ENCODE data around the genes SRRM4, PRKAB1, BICDL1, SRSF9 and RNF10.

DNA sequence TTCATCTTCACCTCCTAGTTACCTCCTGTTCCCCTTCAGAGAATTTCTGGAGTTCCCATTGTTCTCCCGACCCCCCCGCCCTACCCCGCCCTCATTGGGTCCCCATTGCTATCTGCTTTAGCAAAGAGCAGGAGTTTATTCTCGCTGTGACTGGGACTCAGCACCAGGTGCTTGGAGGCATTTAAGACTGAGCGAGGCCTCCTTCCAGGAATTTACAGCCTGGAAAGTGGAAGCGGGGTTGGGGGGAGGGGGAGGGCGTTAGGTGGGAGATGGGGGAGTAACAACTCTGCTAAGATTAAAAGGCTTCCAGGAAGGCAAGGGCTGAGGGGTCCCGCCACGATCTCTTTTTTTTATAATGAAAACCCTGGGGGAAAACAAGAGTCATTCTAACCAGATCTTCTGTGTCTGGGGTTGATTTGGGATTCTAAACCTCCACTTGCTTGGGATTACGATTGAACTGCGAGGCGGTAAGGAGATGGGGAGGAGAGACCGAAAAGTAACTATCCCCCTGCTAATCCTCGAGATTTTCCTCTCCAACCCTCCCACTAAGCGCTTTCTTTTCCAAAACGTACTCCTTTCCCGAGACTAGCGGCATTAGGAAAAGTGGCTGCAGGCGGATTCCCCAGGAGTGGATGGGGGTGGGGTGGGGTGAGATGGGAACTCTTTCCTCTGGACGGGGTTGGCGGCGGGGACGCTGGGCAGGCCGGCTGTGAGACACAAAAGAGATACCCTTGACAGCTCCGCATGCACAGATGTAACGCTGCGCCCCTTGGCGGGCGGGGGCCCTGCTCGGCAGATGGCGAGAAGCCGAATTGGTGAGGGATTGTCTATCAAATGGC, 1.0 kb upstream of the SRRM4 start:
- PRO-cap, 3 experiments, result no peak in any of the 3 experiments
- RAMPAGE, long total RNA, result no peak
- RRBS, 2 experiments, result no CpG with 5 or more reads among the region's 32 CpGs

DNA sequence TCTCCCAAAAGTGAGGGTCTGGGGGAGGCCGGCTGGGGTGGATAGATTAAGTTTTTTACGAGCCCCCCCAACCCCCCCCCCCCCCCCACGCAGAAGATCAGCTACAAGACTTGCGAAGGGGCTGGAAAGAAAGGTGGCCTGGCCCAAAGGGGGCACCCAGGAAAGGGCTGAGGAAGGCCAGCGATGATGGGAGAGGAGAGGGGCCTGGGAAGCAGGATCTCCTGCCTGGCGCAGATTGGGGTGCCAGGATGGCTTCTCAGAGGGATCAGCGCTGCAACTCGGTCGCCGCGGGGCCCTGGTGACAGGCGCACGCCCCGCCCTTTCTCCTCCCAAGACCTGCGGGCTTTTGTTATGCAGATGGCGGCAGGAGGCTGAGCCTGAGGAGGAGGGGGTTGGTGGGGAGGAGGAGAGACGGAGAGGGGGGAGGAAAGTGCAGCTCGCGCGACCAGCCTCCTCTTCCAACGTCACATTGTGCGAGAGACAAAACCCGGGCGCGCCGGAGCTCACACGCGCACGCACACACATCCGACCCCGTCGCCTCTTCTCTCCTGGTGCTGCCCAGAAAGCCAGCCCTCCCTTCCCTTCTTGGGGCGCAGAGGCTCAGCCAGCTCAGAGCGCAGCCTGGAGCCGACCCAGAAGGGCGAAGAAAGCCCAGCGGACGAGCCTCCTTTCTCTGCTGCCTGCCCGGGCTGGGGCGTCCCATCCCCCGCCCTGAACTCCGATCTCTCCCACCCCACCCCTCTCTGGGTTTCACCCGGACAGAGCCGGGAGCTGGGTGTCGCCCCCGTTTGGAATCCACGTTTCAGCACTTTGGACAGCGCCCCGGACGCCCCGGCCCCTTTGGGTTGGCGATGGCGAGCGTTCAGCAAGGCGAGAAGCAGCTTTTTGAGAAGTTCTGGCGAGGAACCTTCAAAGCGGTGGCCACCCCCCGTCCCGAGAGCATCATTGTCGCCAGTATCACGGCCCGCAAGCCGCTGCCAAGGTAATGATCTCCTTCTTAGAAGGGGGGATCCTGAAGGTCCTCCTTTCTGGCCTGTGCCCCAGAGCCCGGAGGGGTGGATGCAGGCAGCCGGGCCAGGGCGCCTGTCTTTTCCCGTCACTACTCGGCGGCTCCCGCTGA, at the start of gene SRRM4:
TSS of gene SRRM4 (plus strand) at position 510 of the 1,120 bp plus-strand sequence.
- PRO-cap, 3 experiments, result no peak in any of the 3 experiments
- RAMPAGE, long total RNA, result no peak
- RRBS, 2 experiments, result 3 to 4% methylated on average over 11 of the region's 70 CpGs

GRCh38 chr12:119149575-119149910, 29.2 kb upstream of the HSPB8 start:
- PRO-cap, 3 experiments, result no peak in any of the 3 experiments
- RAMPAGE, long total RNA, result no peak
- RRBS, 2 experiments, result no CpG with 5 or more reads among the region's 2 CpGs

GRCh38 chr12:119175841-119176912, 2.6 kb upstream of the HSPB8 start:
- PRO-cap, 3 experiments, result peak in 3 of 3 experiments; most common plus-strand start chr12:119176130 (in 2); most common minus-strand start chr12:119176034 (in 1)
- RAMPAGE, long total RNA, result no peak
- RRBS, 2 experiments, result no CpG with 5 or more reads among the region's 26 CpGs

DNA sequence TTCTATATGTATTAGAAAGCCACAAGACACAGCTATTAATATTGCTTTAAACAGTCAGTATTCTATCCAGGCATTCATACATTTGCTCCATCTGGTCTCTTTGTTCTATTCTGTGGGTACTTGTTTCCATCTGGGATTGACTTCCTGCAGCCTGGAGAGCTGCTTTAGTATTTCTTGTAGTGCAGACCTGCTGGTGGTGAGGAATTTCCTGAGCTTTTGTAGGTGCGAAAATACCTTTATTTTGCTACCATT, 29.0 kb downstream of the CCDC60 start:
- PRO-cap, 3 experiments, result no peak in any of the 3 experiments
- RAMPAGE, long total RNA, result no peak
- RRBS, 2 experiments, result no CpG with 5 or more reads among the region's 1 CpG

DNA sequence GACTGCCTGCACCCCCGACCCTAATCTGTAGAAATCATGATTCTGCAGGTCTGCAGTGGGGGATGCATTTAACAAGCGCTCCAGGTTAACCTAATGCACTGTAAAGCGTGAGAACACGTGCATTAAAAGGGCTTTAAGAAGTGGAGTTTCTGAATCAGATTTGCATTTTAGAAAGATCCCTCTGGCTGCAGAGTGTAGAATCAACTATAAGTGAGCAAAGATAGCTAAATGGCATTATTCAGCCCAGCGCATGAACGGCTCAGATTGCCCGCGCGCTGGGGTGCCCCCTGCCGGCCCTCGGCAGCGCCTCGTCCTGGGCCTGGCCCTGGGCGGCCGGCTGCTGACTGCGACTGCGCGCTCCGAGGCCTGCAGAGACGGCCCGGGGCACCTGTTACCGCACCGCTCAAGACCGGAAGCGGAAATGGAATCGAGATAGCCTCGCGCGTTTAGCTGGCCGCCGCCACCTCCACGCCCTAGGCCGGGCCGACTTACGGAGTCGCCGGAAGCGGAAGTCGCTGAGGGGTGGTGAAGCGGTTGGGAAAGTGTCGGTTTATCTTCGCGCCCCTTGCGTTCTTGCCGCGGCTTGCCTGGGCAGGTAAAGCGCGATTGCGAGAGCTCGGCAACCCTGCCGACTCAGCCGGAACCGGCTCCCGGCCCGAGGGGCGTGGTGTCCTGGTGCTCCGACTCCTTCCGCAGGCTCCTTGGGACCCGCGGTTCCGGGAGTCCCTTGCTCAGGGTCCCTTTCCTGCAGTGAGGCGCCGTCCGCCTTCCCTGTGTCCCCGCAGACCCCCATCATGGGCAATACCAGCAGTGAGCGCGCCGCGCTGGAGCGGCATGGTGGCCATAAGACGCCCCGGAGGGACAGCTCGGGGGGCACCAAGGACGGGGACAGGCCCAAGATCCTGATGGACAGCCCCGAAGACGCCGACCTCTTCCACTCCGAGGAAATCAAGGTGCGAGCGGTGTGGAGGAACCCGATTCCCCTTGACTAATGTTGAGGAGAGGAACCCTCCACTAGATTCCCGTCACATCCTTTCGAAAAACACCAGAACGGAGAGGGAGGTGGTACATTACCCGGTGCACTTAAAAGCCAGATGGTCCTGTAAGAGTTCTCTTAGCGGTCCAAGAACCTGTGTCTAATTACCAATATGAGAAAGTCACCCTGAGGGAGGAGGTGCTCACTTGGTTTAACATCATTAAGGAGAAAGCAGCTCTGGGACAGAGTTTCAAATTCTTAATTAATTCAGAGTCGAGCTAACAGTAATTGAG, at the start of gene PRKAB1:
TSS of gene PRKAB1 (plus strand) at position 683 of the 1,269 bp plus-strand sequence.
- PRO-cap, 3 experiments, result peak in 3 of 3 experiments; most common plus-strand start position 420 of the sequence (in 2)
- RAMPAGE, long total RNA, result no peak
- RRBS, 2 experiments, result 2% methylated on average over 30 to 43 of the region's 87 CpGs

- PRO-cap, 3 experiments, result no peak in any of the 3 experiments
- RAMPAGE, long total RNA, result no peak
- RRBS, 2 experiments, result no CpG with 5 or more reads among the region's 12 CpGs
These were observed 3.4 kb downstream of the PRKAB1 start for GRCh38 chr12:119671001-119672015.

DNA sequence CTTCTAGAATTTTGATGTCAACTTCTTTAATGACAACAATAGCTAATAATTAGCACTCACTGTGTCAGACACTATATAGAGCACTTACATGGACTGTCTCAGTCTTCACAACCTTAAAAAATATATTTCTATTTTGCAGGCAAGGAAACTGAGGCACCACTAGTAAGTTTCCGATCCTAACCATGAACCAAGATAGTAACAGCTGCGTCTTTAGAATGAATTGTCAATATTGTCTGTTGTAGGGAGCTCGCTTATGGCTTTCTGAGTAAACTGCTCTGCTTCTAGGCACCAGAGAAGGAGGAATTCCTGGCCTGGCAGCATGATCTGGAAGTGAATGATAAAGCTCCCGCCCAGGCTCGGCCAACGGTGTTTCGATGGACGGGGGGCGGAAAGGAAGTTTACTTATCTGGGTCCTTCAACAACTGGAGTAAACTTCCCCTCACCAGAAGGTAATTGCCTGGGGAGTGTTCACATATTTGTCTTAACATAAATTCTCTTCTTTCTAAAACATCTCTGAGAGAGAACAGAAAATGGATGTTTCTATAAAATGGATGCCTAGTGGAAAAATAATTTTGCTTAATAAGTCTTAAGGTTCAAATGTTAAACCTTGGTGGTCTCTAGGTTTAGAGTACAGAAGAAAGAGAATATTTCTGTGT, 4.2 kb downstream of the PRKAB1 start:
- PRO-cap, 3 experiments, result no peak in any of the 3 experiments
- RAMPAGE, long total RNA, result no peak
- RRBS, 2 experiments, result no CpG with 5 or more reads among the region's 9 CpGs

DNA sequence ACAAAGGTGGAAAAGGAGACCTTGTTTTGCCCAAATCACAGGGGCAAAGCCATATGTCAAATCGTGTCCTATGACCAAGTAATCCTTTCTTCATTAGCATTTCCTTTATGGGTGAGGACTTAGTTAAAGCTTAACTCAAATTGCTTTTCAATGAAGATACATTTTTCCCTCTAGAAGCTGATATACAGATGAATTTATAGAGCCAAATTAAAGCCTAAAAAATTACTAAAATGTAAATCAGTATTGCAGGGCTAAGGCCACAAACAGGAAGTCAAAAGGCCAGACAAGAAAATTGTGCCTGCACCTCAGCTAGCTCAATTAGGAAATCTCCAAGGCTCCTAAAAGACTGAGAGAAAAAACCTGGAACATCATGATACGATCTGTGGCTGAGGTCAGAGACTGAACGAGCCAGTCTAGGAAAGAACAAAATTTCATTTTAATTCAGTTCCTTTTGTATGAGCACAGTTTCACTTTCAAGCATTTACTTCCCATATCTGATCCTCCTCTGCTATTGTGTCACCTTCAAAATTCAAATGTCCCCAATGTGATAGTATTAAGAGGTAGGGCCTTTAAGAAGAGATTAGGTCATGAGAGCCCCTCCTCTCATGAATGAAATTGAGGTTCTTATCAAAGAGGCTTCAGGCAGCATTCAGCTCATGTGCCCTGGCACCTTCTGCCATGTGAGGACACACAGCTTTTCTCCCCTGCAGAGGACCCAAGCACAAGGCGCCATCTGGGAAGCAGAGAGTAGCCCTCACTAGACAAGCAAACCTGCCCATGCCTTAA, 14.7 kb downstream of the PRKAB1 start:
- PRO-cap, 3 experiments, result no peak in any of the 3 experiments
- RAMPAGE, long total RNA, result no peak
- RRBS, 2 experiments, result no CpG with 5 or more reads among the region's 4 CpGs

DNA sequence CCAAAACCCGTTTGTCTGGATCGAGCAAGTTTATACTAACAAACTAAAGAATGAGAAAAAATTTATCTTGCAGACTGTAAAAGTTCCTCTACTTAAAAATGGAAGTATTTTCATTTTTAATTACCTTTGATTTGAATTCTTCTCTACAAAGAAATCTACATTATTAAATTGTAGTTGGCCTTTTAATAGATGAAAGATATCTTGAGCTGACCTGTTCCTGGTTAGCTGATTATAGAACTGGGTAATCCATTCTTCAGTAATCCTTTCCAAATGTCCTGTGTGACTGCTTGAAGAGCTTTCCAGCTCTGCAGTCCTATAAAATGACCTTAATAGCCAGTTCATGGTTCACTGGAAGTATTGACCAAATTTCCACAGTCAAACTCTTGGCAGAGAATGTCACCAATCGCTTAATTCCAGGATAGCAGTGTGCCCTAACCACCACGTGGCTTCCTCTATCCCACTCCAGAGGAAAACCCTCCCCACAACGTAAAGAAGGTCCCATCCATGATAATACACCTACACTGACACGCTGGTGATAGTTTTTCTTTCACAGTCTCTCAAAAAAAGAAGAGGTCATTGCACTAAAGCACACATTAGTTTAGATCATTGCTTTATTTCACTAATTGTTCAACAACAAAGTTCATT, 17.4 kb downstream of the PRKAB1 start:
- PRO-cap, 3 experiments, result no peak in any of the 3 experiments
- RAMPAGE, long total RNA, result no peak
- RRBS, 2 experiments, result no CpG with 5 or more reads among the region's 6 CpGs

DNA sequence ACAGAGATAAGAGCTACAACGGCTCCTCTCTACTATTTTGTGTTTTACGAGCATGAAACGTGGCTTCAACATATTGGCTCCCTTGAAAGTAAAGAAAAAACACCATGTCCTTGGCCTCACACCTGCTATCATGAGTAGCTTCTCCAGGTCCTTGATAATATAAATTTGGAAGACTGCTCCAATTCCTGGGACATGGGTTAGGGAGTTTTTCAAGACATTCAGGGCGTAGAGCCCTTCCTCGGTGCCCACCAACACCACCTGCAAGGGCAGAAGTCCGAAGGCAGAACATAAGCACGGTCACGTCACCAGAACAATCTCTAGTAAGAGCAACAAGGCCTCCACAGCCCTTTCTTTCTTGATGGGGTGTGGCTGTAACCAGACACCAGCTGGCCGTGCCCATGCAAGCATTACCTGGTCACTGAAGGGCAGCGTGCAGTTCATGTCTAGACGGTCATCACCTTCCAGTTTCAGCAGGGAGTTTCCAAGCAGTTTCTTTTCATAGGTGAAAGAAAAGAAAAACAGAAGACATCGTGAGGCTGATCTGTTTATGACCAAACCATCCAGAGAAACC, 42.3 kb downstream of the PRKAB1 start:
- PRO-cap, 3 experiments, result no peak in any of the 3 experiments
- RAMPAGE, long total RNA, result no peak
- RRBS, 2 experiments, result no CpG with 5 or more reads among the region's 12 CpGs

DNA sequence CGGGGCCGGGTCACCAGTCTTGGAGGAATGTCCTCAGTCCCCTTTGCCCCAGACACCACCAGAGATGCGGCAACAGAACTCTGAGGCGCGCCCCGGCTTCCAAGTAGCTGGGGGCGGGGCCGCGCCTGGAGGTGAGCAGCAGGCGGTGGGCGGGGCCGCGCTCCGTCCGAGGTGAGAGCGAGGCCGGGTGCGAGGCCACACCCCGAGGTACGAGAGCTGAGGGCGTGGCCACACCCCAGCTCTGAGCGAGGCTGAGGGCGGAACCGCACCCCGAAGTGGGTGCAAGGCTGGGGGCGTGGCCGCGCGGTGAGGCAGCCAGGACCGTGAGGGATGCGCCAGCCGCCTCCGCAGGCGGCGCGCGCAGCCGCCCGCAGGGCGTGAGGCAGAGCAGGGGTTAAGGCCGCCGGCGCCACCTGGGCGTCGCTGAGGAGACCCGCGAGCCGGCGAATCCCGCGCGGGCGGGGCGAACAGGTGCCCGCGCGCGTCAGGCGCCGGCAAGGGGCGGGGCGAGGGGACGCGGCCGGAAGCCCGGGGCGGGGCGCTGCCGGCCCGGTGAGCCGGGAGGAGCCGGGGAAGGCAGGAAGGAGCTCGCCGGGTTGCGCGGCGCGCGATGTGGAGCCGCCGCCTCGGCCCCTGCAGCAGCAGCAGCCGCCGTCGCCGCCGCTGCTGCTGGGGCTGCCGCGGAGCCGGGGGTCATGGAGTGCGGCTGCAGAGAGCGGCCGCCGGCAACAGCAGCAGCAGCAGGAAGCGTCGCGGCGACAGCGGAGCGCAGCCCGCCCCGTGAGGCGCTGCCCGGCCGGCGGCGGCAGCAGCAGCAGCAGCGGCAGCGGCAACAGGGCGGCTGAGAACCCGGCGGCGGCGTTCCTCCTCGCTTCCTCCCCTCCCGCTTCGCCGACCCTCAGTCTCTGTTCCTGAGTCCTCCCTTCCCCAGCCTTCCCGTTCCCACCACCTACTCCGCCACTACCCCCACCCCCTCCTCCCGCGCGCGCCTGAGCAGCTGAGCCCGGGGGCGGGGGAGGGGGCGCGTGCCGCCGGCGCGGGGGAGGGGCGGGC, at the start of gene BICDL1:
TSS of gene BICDL1 (plus strand) at position 579 of the 1,053 bp plus-strand sequence.
- PRO-cap, 3 experiments, result peak in 3 of 3 experiments; most common plus-strand start position 555 of the sequence (in 2)
- RAMPAGE, long total RNA, result no peak
- RRBS, 2 experiments, result 3% methylated on average over 66 to 69 of the region's 133 CpGs

DNA sequence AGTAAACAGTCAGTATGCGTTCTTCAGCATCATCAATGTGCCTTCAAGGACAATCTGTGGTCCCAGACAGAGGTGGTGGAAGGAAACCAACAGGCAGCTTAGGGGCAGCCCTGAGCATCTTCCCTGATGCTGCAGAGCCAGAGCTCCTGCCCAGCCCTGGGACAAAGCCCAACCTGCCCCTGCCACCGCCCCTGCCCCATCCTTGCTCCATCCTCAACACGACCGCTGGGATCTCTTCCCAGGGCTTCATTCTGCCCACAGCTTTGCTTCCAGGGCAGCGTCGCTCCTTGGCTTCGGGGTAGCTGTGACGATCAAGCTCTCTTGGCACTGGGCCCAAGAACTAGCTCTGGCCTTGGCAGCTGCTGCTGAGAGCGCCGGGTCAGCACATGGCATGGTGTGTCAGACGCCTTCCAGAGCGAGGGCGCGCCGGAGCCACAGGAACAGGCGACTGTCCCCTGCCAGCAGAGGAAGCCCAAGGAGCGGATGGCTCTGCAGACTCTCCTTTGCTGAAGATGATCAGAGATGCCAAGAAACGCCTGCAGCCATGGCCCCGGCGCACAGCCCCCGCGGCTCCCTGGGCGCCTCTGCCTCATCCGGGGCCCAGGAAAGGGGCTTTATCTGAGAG, 16.0 kb downstream of the RAB35 start:
- PRO-cap, 3 experiments, result peak in 2 of 3 experiments; most common plus-strand start position 440 of the sequence (in 1)
- RAMPAGE, long total RNA, result no peak
- RRBS, 2 experiments, result 9 to 13% methylated on average over 14 of the region's 24 CpGs

DNA sequence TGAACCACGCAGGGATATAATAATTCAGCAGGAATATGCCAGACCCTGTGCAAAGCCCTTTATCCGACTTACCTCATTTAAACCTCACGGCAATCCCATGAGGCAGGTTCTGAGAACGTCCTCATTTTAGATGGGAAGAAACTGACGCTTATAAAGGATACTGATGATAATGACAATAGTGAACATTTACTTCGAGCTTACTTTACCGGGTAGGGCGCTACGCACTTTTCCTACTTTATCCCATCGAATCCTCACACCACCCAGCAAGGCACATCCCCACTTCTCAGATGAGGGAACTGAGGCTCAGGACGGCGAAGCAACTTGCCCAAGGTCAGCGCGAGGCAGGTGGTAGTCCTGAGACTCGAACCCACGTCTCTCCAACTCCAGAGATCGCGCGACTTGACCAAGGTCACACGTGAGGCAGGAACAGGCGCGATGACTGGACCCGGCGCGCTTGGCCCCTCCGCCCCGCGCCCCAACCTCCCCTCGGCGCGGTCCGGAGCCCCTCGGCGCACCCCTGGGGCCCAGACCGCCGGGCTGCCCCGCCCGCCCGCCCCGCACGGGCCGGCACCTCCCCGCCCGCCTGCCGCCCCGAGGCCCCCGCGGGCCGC, 503 bp downstream of the RAB35 start:
- PRO-cap, 3 experiments, result peak in 2 of 3 experiments; most common plus-strand start position 439 of the sequence (in 2)
- RAMPAGE, long total RNA, result no peak
- RRBS, 2 experiments, result 3% methylated on average over 22 of the region's 49 CpGs

DNA sequence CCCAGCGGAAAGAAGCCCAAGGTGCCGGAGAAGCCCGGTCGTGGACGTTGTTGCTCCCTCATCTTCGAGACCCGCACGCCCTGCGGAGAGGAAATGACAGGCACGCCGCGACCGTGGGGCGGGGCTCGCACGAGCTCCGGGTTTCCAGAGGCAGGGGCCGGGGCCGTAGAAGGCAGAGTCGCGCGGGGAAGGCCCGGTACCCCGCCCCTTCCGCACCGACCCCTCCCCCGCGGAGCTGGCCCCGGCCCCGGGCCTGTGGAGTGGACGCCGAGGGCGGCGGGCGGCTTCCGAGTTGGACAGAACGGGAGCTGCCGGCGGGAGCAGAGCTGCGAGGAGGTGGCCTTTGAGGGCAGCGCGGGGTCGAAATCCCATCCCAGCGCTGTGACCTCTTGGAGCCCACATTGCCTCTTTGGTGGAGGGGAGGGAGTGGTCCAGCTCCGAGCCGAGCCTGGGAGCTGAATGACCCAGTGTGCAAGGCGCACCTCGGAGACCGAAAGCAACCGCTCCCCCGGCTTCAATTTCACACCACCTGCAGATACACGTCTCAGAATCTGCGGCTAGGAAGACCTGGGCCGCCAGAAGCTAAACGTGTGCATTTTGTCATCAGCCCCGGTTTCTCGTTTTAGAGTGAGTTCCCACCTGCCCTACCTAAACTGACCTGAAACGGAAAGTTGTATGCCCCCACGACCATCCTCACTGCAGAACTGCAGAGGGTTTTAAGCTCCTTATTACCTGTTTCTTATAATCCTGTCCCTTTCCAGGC, 670 bp upstream of the RAB35 start:
- PRO-cap, 3 experiments, result peak in 2 of 3 experiments; most common plus-strand start position 175 of the sequence (in 2); most common minus-strand start position 90 of the sequence (in 2)
- RAMPAGE, long total RNA, result no peak
- RRBS, 2 experiments, result 2 to 3% methylated on average over 32 to 37 of the region's 59 CpGs

- PRO-cap, 3 experiments, result no peak in any of the 3 experiments
- RAMPAGE, long total RNA, result no peak
- RRBS, 2 experiments, result no CpG with 5 or more reads among the region's 10 CpGs
These were observed 16.2 kb upstream of the RAB35 start for GRCh38 chr12:120132488-120133357.

DNA sequence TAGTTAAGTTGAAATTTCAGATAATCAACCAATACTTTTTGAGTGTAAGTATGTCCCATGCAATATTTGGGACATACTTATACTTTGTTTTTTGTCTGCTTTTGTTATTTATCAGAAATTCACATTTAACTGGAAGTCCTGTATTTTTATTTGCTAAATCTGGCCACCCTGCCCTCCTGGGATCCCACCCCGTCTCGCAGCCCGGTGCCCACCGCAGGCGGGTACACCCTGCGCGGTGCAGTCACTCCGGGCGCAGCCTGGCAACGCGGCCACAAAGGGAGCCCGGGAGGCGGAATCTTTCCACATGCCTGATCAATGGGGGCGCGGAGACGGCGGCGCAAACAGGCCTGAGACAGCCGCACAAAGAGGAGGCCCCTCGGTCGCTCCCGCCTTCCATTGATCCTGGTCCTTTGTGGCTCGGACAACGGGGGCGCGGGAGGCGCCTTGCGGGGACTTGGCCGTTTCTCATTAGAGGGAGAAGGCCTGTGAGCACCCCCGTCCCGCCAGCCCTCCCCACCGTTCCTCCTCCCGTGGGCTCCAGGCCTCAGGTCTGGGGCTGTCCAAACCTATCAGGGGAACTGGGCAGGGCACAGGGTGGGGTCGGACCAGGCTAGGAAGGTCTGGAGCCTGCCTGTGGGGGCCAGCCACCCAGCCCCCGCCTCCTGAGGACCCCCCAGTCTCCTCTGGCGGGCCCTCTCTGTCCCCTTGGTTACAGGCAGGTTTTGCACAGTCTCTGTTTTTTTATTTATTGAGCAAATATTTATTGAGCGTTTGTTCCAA, 28.8 kb upstream of the MSI1 start:
- PRO-cap, 3 experiments, result no peak in any of the 3 experiments
- RAMPAGE, long total RNA, result no peak
- RRBS, 2 experiments, result 47 to 48% methylated on average over 10 of the region's 37 CpGs

- PRO-cap, 3 experiments, result peak in 3 of 3 experiments; most common plus-strand start chr12:120469859 (in 2); most common minus-strand start chr12:120469683 (in 1)
- RAMPAGE, long total RNA, result no peak
- RRBS, 2 experiments, result 2 to 3% methylated on average over 10 of the region's 69 CpGs
These were observed at the start of gene SRSF9 for GRCh38 chr12:120469612-120470354. SRSF9 (minus strand) TSS chr12:120469748.

DNA sequence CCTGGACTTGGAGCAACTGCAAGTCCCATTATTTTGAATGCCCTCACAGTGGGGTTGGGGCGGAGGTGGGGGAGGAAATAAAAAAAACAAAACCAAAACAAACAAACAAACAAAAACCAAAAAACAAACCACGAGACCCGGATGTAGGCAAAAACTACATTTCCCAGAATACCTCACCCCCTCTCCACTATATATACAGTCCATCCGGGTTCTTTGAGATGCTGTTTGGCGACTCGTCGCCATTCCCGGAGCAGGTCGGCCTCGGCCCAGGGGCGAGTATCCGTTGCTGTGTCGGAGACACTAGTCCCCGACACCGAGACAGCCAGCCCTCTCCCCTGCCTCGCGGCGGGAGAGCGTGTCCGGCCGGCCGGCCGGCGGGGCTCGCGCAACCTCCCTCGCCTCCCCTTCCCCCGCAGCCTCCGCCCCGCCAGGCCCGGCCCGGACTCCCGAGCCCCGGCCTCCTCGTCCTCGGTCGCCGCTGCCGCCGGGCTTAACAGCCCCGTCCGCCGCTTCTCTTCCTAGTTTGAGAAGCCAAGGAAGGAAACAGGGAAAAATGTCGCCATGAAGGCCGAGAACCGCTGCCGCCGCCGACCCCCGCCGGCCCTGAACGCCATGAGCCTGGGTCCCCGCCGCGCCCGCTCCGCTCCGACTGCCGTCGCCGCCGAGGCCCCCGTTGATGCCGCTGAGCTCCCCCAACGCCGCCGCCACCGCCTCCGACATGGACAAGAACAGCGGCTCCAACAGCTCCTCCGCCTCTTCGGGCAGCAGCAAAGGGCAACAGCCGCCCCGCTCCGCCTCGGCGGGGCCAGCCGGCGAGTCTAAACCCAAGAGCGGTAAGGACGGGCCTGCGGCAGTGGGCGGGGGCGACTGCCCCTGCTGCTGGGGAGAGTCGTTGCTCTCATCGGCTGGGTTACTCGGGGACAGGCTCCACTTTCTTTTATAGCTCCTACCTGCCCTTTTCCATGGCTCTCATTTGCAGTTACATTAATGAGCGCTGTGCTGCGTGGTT, at the start of gene RNF10:
TSS of gene RNF10 (plus strand) at position 221 of the 1,009 bp plus-strand sequence.
- PRO-cap, 3 experiments, result peak in 3 of 3 experiments; most common plus-strand start position 221 of the sequence (in 2); most common minus-strand start position 820 of the sequence (in 2)
- RAMPAGE, long total RNA, result no peak
- RRBS, 2 experiments, result 1% methylated on average over 26 to 30 of the region's 89 CpGs

DNA sequence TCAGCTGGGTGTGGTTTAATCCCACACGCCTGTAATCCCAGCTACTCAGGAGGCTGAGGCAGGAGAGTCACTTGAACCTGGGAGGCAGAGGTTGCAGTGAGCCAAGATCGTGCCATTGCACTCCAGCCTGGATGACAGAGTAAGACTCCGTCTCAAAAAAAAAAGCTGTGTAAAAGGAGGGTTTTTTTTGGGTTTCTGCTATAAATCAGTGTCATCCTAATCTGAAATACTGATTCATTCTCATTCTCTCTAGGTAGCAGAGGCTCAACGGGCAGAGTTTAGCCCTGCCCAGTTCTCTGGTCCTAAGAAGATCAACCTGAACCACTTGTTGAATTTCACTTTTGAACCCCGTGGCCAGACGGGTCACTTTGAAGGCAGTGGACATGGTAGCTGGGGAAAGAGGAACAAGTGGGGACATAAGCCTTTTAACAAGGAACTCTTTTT, 18.1 kb downstream of the RNF10 start:
- PRO-cap, 3 experiments, result no peak in any of the 3 experiments
- RAMPAGE, long total RNA, result no peak
- RRBS, 2 experiments, result no CpG with 5 or more reads among the region's 6 CpGs

Measured in skeletal muscle tissue (tissue), 7 donors.